Metastatic Breast Carcinoma in the Ovary (tissue), 3 donors: ENCODE measurements around the genes TMEM235 and SOCS3.

- PRO-cap, 3 experiments = no peak in any of the 3 experiments
Observed at GRCh38 chr17:78173898-78174235, 5.5 kb downstream of the SYNGR2 start.

DNA sequence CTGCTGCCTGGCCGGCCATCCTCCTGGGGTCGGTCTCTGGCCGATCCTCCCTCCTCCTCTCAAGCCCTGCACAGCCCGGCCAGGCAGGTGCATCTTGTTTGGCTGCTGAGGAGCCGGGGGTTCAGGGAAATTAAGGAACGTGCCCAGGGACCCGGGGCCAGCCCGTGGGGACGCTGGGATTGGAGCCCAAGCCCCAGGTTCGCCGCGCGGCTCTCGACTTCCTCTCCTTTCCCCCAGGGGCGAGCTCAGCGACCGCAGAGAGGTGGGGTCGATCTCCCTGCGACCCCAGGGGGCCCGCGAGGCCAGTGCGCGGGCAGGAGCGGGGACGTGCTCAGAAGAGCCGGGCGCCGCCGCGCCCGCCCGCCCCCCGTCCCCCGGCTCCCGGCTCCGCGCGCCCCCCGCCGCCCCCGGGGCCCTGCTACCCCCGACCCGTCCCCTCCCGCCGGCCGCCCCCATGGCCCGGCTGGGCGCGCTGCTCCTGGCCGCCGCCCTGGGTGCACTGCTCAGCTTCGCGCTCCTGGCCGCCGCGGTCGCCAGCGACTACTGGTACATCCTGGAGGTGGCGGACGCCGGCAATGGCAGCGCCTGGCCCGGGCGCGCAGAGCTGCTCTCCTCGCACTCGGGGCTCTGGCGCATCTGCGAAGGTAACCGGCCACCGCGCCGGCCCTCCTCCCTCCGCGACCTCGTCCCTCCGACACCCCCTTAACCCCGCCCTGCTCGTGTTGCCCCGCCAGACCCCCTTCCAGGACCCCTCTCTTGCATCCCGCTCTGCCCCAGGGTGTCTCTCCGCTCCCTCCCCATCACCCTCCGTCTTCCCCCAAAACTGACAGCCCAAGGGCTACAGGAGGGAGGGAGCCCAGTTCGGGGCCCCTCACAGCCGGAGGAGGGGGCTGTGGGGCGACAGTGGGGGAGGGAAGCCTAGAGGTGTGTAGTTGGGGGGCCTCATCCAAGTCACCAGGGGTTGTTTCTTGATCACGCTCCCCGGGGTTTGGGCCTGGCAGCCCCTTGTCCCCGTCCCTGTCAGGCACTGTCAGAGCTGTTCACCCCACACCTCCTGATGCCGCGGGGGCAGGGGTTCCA is at the start of gene TMEM235:
Gene TMEM235, plus strand, starts transcription at position 62 of the 1,080 bp plus-strand sequence.
- PRO-cap, 3 experiments = no peak in any of the 3 experiments

GRCh38 chr17:78276090-78276433 is 44.6 kb downstream of the TMEM235 start:
- PRO-cap, 3 experiments = no peak in any of the 3 experiments

GRCh38 chr17:78316364-78316765 is 43.5 kb downstream of the SOCS3 start:
- PRO-cap, 3 experiments = no peak in any of the 3 experiments

- PRO-cap, 3 experiments = peak in 3 of 3 experiments; most common plus-strand start chr17:78341733 (in 1); most common minus-strand start chr17:78341961 (in 2)
Observed at GRCh38 chr17:78341328-78342023, 18.4 kb downstream of the SOCS3 start.

- PRO-cap, 3 experiments = peak in 3 of 3 experiments; most common plus-strand start chr17:78360282 (in 3); most common minus-strand start chr17:78360077 (in 3)
Observed at GRCh38 chr17:78360025-78360841, at the start of gene SOCS3. Gene SOCS3, minus strand, starts transcription at chr17:78360077.

GRCh38 chr17:78411134-78411931 is 32.9 kb downstream of the PGS1 start:
- PRO-cap, 3 experiments = no peak in any of the 3 experiments

GRCh38 chr17:78414294-78415367 is 36.2 kb downstream of the PGS1 start:
- PRO-cap, 3 experiments = no peak in any of the 3 experiments

DNA sequence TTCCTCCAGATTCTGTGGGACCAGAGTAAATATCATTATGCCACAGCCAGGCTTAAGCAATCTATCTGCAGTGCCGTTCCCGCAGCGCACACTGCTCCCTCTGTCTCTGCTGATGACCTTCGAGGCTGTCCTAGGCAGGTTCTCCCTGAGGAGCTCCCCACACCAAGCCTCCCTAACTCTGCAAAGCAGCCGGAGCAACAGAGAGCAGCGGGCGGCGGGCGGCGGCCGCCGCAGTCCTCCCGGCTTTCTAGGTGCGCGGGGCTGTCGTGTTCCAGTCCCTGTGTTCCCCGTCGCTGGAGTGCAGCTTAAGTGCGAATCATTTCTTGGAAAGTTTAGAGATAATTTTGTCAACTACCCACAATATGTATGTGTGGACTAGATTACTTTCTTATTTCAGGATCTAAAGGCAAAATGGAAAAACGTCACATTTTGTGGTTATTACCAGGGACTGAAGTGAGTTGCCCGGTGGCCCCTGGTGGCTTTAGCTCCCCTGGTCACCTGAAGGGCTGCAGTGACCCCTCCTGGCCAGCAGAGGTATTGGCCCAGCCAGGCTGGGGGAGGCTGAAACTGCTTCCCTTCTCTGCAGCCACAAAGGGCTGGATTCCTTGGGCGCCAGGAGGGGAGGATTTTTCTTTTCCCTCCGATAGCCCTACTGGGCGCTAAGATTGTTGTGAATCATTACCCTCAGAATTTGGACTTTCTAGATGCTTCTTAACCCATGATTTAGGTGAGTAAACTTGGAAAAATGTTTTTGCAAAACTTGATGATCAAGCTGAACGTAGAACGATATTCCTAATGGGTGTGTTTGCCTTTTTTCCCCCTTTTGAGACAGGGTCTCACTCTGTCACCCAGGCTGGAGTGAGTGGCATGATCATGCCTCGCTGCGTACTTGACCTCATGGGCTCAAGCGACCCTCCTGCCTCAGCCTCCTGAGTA is 43.5 kb downstream of the PGS1 start:
- PRO-cap, 3 experiments = peak in 1 of 3 experiments; most common plus-strand start position 59 of the sequence (in 1)

DNA sequence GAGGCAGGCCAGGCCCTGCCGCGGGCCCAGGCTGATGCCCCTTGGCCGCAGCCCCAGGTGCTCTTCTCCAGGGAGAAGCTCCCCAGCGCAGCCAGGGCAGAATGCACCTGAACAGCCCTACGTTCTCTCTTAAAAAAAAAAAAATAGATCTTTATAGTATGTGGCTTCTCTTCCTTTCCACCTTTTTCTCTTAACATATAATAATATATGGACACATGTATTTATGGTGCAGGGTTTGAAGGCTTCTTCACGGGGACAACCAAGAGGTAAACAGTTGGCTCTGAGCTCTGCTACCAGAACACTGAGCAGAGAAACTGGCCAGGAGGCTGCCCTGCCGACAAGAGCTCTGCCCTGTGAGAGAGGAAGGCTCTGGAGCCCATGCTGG is 98.3 kb upstream of the DNAH17 start:
- PRO-cap, 3 experiments = no peak in any of the 3 experiments

DNA sequence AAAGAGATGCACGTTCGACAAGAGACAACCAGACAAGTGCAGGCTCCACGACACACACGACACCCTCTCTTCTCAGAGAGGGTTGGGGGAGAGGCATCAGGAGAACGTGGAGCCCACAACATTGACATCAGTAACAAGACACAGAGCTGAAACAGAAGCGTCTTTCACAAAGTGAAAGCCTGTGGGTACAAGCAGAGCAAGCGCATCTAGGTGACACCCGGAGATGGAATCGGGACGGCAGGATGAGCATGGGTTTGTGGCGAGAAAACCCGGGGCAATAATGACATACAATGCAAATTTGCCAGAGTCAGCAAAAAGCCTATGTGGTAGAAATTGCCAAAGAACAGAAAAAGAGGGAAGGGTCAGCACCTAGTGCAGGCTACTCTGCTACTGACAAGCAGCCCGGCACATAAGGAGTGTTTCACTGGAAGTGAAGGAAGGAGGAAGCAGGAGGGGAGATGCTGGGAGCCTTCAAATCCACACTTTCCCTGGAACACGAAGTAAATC is 89.5 kb downstream of the CYTH1 start:
- PRO-cap, 3 experiments = no peak in any of the 3 experiments

DNA sequence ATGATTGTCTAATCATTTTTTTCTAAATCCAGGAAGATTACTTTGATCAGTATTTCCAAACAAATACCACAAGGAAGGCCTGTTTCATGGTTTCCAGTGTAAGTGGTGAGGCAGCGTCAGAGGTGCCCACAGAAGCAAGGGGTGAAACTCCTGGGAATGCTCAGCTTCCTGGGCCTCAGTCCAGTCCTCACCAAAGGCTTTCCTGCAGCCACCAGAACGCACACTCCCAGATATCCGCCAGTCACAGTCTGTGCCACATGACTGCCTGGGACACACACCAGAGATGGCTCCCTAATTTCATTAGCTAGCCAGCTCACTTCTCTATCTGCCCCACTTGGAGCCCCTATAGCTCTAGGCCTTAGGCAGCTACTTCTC is 77.1 kb downstream of the CYTH1 start:
- PRO-cap, 3 experiments = no peak in any of the 3 experiments

- PRO-cap, 3 experiments = no peak in any of the 3 experiments
Observed at GRCh38 chr17:78718453-78719190, 63.5 kb downstream of the CYTH1 start.

DNA sequence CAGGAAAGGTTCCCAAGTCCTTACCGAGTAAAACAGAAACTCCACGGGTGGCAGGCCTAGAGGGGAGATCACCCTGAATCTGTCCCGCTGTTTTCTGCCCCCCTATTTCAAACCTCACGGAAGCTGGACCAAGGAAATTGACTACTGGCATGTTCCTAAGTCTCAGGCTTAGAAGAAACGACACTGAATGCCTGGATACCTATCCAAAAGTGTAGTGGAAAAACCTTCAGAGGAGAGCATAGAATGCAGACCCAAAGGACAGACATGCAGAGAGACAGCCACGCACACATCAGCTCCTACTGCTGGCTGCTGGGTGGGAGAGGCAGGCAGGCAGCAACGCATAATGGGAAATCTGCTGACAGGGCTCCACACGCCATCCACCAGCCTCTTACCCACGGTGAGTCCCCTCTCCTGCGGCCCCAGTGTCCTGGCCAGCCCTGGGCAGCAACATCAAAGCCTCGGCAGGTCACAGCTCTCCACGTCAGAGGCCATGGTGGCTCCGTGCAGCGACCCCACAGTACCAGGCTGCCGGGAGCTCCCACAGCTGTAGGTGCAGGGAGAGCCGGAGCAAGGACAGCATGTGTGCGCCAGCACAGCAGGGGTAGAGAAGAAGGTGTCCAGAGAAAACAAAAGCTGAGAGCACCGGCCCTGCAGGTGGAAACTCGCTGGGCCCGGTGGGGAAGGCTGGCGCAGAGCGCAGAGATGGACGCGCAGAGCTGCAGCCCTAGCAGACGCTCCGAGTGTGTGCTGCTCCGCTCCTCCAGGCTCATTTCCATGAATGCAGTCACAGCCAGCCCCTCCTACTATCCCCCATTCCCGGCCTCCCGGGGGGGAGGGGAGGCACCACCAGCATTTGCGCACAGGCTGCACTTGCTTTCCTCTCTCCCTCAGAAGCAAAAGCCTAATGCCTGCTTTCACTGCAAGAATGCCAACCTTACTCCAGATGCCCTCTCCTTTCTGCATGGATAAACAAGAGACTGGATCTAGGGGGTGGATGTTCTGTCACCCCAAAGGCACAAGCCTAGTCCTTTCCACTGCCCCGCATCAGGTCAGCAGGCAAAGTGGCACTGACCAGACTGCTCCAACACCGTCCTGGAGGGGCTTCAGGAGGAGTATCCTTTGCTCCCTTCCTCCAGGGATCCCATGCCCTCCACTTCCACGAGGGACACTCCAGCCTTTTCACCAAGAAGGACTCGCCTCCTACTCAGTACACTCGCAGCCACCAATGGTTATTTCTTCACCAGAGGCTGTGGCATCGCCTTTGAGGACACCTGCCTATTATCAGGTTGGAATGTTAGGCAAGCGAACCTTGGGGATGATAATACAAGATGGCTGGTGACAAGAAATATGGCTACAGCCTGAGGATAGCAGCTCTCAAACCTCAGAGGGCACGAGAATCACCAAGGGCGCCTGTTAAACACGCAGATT is 58.7 kb downstream of the CYTH1 start:
- PRO-cap, 3 experiments = peak in 1 of 3 experiments; most common minus-strand start position 746 of the sequence (in 1)

DNA sequence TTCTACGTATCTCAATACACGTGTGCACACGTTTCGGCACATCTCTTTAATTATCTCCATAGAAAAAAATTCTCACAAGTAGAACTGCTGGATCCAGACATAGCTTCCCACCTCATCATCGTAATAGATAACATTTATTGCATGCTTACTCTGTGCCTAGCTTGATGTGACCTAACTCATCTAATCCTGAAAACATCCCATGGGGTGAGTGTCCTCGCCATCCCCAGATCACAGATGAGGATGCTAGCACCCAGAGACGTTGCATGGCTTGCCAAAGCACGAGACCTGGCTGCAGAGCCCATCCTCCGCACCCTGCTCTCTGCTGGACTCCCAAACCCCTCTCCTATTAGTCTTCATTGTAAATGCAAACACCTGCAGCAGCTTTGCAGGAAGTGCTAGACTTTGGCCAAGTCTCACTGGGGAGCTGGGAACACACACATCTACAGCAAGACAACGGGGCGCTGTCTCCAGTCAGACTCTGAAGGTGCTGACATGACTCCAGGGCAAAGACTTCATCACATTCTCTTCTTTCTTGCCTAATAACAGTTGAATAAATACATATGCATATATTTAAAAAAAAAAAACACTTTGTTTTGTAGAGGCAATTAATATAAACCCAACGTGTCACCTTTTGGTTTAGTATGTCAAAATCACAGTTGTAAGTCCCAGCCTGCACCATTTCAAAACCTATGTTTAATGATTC is 43.9 kb downstream of the CYTH1 start:
- PRO-cap, 3 experiments = no peak in any of the 3 experiments

- PRO-cap, 3 experiments = no peak in any of the 3 experiments
Observed at GRCh38 chr17:78787770-78788208, 5.7 kb upstream of the CYTH1 start.

GRCh38 chr17:78793374-78794564 is 11.7 kb upstream of the CYTH1 start:
- PRO-cap, 3 experiments = no peak in any of the 3 experiments

DNA sequence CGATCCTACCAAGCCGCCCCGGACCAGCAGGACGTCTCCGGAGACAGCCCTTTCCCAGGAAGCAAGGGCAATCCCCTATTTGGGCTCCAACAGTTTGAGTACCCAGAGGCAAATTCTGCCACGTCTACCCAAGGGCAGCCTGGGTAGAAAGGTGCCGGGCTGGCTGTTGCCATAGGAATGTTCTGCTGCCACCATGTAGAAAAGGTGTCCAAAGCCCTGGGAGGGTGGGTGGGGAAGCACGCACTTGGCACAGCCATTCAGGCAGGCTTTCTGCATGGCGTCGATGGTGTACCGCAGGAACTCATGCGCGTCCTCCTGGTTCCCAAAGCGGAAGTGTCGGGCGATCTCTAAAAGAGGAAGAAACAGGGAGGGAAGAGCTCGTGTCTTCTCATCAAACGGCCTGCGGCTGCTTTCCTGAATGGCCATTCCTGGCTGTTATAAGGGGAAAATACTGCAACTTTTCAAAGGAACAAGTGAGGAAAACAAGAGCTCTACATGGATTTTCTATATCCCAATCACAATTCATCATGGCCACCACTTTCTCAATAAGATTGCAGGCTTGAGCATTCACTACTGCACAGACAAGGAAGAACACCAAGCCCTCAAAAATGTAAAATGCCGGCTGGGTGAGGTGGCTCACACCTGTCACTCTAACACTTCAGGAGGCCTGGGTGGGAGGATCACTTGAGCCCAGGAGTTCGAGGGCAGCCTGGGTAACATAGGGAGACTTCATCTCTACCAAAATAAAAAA is 13.4 kb downstream of the USP36 start:
- PRO-cap, 3 experiments = no peak in any of the 3 experiments

GRCh38 chr17:78888782-78889293 is 14.2 kb downstream of the CEP295NL start:
- PRO-cap, 3 experiments = no peak in any of the 3 experiments

- PRO-cap, 3 experiments = no peak in any of the 3 experiments
Observed at GRCh38 chr17:78895333-78895671, 7.7 kb downstream of the CEP295NL start.